Mesangial cell (primary cell): Measurements from ENCODE around the genes CFAP298, OLIG2, ATP5PO and MRPS6.

GRCh38 chr21:31730433-31730677 is 1.6 kb downstream of the SCAF4 start:
- RAMPAGE, long total RNA: no peak

- RAMPAGE, long total RNA: no peak
Measured at GRCh38 chr21:31874723-31875660, 2.2 kb downstream of the HUNK start.

DNA sequence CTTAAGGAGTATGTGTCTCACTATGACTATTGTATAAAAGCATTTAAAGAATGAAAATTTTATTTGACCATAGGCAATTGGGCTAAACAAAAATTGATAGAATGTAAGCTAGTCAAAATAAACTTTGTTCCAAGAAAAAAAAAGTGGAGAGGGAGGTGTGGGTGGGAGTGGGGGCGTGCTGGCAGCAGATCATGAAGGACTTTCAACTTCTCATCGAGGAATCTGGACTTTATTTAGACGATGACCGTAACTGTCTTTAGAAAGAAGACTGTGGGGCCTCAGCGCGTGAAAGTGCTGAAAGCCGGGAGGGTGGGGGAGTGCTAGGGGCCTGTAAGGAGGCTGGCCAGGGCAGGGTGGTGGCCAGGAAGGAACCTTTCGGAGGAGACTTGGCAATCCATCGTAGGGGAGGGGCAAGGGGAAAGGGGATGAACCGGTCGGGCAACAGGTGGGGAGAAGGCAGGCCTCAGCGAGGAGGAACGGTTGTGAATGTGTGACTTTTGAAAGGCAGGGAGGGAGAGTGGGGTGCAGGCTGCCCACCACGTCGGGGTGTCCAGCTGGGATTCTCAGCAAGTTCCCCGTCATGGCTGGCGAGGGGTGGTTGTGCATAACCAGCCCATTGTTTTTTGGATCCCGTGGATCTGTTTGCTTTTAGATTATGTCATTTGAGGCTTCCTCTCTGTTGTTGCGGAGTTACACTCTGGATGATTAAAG is 35.4 kb downstream of the HUNK start:
- RAMPAGE, long total RNA: no peak

GRCh38 chr21:31927987-31928456 is 55.2 kb downstream of the HUNK start:
- RAMPAGE, long total RNA: no peak

DNA sequence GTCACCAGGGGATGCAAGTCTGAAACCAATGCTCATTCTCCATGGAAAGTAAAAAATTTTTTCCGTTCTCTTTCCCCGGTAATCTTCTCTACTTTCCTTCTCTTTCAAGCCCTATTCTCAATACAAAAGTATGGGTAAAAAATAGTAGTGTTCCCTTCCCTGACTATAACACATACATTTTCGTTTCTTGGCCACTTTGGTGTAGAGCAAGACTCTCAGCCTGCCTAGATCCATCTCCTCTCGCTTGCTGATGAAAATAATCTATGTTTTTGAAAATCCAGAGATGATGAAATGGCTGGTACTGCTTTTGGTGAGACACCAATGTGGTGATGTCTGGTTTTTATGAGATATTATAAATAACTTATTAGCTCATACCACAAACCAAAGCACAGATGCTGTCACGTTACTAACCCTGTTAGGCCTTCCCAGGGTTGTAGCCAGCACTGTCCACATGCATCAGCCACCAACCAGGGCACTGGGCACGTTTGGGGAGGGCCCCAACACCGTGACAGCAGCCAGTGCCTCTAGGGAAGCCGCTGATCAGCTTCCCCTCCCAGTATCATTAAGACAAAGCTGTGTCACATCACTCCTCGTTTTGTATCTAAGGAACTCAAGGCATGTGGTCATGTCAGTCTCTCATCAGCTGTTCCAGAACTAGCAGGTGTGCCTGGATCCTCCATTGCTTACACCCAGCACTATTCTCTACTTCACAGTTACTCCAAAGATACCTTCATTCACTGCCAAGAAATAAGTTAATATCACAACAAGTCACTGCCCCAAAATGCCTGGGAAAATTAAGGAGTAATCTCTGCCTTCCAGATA is 13.9 kb downstream of the URB1 start:
- RAMPAGE, long total RNA: no peak

GRCh38 chr21:32381452-32381997 is 11.3 kb downstream of the URB1 start:
- RAMPAGE, long total RNA: no peak

DNA sequence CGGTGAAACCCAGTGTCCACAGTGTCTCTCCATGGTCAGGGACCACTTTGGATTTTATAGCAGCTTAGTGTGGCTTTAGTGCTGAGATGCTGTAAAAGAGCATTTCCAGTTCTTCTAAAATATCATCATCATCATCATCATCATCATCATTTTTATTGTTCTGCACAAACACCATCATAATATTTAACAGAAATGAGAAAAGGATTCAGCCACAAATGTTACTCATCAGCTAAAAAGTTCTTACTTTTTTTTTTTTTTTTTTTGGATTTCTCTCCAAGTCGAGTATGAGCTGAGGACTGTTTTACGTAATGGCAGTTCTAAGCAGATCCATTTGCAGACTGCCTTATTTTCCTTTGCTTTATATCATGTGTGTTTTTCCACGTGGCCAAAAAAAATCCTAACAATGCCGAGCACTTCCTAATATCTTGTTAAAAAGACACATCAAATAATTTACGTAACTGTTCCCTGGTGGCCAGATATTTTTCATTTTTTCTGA is 62.8 kb downstream of the EVA1C start:
- RAMPAGE, long total RNA: no peak

- RAMPAGE, long total RNA: start-site peak on the minus strand at chr21:32612364-32612421, 1,949 reads; start-site peak on the minus strand at chr21:32612567-32612634, 192 reads
Measured at GRCh38 chr21:32612093-32613026, at the start of gene CFAP298. Gene CFAP298 (minus strand): TSS chr21:32612377.

DNA sequence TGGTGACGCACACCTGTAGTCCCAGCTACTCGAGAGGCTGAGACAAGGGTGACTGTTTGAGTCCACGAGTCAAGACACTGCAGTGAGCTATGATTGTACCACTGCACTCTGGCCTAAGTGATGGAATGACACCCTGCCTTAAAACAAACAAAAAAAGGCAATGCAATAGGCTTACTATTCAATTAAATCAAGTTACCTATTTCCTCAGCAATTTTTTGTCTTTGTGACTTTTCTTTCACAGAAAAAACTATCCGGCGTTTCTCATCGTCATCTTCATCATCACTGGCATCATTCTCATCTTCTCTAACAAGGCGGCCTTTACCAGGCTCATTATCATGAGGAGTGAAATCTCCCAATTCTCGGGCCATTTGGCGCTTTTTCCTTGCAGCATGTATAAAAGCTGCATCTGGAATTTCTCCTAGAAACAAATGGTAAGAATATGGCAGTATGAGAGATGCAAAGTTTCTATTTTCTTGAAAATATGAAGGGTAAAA is 9.6 kb downstream of the PAXBP1 start:
- RAMPAGE, long total RNA: no peak

- RAMPAGE, long total RNA: no peak
Measured at GRCh38 chr21:33025859-33026453, at the start of gene OLIG2. Gene OLIG2 (plus strand): TSS chr21:33025935.

- RAMPAGE, long total RNA: no peak
Measured at GRCh38 chr21:33226017-33226590, 3.6 kb upstream of the IFNAR2 start.

DNA sequence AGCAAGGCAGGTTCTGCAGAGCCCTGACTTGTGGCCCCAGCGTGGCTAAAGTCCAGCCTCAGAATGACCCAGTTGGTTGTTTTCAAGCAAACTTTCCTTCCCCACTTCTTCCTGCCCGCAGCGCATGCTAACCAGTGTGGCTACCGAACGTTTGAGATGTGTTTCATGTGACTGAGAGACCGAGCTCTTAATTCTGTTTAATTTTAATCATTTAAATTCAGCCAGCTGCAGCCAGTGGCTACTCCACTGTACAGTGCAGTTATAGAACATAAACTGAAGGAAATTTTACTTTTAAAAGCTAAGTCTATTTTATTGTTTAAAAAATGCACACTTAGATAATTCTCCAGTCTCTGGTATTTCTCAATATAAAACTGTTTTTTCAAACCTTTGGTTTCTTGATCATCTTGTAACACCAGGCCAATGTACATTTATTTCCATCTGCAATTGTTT is 6.0 kb upstream of the IL10RB start:
- RAMPAGE, long total RNA: no peak

DNA sequence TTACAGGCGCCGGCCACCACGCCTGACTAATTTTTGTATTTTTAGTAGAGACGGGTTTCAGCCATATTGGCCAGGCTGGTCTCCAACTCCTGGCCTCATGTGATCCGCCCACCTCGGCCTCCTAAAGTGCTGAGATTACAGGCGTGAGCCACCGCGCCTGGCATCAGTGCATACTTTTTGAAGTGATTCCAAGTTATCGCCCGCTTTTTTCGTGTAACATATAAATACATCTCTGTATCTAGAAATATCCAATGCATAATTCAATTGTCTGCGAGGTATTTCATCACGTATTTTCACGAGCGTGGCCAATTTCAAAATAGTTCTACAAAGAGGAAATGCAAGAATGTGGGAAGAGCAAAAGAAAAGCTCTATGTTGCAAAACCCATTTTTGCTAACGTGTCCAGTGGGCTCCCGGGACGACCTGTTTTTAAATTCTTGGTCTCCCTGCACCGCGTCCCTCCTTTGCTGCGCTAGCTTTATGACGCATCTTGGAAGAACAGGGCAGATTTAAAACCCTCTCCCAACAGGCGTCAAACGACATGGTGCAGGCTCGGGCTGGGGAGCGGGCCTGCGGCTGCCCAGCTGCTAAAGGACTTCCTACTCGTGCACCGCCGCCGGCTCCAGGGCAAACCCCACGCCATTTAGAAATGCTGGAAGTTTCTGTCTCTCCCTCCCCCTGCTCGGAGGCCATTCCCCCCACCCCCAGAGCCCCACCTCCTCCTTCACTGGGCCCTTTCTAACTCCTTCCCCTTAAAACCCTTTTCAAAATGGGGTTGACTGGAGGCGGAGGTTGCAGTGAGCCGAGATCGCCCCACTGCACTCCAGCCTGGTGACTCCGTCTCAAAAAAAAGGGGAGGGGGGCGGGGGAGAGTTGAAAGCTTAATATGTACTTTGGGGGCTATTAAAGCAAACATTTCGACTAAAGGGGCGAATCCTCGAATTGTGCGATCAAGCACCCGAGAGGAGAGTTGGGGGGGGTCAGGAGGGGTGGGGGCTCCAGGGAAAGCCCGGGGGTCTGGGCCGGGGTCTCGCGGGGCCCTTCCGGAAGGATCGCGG is 761 bp upstream of the IFNGR2 start:
- RAMPAGE, long total RNA: no peak

- RAMPAGE, long total RNA: no peak
Measured at GRCh38 chr21:33403180-33403351, 147 bp upstream of the IFNGR2 start.

DNA sequence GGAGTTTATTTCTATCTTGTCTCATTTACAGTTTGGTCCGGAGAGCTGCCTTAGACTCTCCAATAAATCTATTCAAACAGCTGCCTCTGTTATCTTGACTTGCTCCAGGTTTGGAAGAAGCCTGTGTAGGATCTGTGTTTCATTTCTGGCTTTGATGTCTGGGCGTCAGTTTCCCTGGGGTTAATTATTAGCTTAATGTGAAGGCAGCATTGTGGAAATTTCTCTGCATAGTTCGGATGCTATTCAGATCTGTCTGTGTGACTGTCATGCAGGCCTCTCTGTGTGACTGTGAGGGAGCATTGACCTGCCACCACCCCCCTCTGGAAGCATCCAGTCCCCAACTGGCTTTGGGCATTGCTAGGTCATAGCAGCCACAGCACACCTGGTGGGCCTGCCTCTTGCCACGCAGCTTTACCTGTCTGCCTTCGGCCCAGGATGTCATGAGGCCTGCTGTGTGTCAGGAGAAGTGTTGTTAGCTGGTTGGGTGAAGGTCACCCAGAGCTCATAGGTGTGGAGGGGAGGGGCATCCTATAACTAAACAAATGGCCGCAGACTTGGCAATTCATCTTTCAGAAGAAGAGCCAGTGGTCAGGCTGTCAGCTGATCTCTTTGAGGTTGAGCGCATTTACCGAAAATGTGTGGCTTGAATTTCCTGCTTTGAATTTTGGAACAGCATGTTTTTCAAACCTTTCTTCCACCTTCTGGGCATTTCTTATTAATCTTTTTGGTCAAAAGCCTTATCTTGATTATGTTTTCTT is 9.8 kb downstream of the IFNGR2 start:
- RAMPAGE, long total RNA: no peak

DNA sequence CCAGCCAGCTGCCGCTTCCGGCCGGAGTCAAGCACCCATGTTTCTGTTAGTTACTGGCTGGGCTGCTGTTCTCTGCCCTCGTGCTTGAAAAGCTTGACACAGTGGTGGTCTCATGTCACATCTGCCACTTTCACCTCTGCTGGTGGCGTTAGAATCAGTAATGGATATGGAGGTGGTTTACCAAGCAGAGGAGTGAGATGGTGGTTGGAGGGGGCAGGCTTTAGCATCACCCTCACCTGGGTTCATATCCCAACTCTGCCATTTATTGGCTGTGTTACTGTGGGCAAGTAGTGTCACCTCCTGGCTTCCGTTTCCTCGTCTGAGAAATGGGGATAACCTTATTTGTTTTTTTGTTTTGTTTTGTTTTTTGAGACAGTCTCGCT is 21.2 kb downstream of the IFNGR2 start:
- RAMPAGE, long total RNA: no peak

GRCh38 chr21:33915251-33916609 is at the start of gene ATP5PO:
Gene ATP5PO (minus strand): TSS chr21:33915804.
- RAMPAGE, long total RNA: start-site peak on the minus strand at chr21:33915770-33915792, 3,009 reads

- RAMPAGE, long total RNA: no peak
Measured at GRCh38 chr21:33936234-33936959, 20.8 kb upstream of the ATP5PO start.

DNA sequence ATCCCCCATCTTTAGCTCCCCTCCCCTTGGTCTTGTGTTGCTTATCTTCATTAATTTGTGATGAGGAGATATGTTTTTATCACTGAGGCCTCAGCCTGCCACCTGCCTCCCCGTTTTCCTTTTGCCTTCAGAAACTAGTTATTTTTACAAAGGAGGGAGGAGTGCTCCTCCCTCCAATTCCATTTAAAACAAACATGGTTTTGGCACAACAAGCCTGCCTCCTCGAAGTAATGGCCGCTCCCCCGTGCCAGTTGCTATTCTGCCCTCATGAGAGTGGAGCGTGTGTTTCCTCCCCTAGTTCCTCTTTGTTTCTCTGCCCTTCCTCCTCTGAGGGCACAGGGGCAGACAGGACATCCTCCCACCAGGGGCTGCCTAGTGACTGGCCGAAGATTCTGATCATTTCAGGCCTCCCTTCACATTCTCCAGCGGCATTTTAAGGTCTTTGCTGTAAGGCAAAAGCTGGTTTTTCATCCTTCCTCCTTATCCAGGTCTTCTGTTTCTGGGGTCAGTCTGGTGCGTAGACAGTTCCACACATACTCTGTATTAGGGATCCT is 78.2 kb upstream of the ATP5PO start:
- RAMPAGE, long total RNA: no peak

GRCh38 chr21:34072710-34073773 is at the start of gene MRPS6:
Gene MRPS6 (plus strand): TSS chr21:34073578.
- RAMPAGE, long total RNA: start-site peak on the plus strand at chr21:34073562-34073584, 607 reads; start-site peak on the plus strand at chr21:34073639-34073697, 128 reads